Measurements from ENCODE around the gene ABI2.

- PRO-cap: bidirectional peak, plus-strand start at chr2:203328394, minus-strand start at chr2:203328189
- RAMPAGE, long total RNA: start-site peak on the plus strand at chr2:203328388-203328420, 156 and 23 reads in 2 replicates
Observed at GRCh38 chr2:203327469-203328713, at the start of gene ABI2. Gene ABI2 (plus strand): TSS chr2:203328394.

DNA sequence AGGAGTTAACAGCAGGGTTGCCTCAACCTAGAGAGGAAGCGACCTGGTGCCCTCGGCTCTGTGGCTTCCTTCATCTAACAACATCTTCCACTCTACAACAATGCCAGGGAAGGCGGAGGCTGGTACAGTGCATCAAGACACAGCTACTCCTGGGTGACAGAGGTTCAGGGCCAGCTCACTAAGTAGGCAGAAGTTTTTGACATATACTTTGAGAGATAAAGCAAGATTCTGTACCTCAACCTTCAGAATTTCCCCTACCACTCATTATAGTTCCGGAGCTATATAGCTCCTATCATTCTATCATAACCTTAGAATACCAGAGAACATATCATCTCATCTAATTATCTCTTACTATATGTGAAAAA, 2.3 kb downstream of the CTLA4 start:
- PRO-cap: no peak
- RAMPAGE, long total RNA: no peak

GRCh38 chr2:204321924-204322222, 223.4 kb upstream of the PARD3B start:
- PRO-cap: no peak
- RAMPAGE, long total RNA: no peak

GRCh38 chr2:205684842-205685253, 2.5 kb downstream of the NRP2 start:
- PRO-cap: no peak
- RAMPAGE, long total RNA: no peak

DNA sequence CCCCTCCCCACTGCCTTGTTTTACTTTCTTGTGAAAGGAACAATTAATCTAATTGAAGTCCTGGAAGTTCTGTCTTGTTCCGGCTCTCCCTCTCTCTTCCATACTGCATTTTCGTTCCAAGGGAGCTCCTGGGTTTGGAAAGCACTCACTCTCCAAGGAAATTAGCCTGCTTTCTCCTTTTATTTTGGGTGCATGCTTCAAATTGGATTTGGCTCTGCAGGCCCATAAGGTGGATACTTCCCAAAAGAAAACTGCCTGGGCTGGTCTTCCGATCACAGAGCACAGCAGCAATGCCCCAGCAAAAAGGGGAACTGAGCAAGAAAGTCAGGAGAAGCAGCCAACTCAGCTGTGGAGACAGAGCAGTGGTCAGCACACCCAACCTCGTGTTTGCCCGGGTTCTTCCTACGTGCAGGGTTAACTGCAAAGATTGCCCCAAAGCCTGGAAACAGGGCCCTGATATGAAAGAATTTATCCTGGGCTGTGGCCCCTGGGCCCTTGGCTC, 17.8 kb downstream of the NRP2 start:
- PRO-cap: no peak
- RAMPAGE, long total RNA: no peak

- PRO-cap: bidirectional peak, plus-strand start at chr2:205706998, minus-strand start at chr2:205706854
- RAMPAGE, long total RNA: no peak
Observed at GRCh38 chr2:205706640-205707579, 24.6 kb downstream of the NRP2 start.

- PRO-cap: no peak
- RAMPAGE, long total RNA: no peak
Observed at GRCh38 chr2:205714649-205715062, 32.4 kb downstream of the NRP2 start.

- PRO-cap: no peak
- RAMPAGE, long total RNA: no peak
Observed at GRCh38 chr2:205769836-205770360, 87.6 kb downstream of the NRP2 start.

DNA sequence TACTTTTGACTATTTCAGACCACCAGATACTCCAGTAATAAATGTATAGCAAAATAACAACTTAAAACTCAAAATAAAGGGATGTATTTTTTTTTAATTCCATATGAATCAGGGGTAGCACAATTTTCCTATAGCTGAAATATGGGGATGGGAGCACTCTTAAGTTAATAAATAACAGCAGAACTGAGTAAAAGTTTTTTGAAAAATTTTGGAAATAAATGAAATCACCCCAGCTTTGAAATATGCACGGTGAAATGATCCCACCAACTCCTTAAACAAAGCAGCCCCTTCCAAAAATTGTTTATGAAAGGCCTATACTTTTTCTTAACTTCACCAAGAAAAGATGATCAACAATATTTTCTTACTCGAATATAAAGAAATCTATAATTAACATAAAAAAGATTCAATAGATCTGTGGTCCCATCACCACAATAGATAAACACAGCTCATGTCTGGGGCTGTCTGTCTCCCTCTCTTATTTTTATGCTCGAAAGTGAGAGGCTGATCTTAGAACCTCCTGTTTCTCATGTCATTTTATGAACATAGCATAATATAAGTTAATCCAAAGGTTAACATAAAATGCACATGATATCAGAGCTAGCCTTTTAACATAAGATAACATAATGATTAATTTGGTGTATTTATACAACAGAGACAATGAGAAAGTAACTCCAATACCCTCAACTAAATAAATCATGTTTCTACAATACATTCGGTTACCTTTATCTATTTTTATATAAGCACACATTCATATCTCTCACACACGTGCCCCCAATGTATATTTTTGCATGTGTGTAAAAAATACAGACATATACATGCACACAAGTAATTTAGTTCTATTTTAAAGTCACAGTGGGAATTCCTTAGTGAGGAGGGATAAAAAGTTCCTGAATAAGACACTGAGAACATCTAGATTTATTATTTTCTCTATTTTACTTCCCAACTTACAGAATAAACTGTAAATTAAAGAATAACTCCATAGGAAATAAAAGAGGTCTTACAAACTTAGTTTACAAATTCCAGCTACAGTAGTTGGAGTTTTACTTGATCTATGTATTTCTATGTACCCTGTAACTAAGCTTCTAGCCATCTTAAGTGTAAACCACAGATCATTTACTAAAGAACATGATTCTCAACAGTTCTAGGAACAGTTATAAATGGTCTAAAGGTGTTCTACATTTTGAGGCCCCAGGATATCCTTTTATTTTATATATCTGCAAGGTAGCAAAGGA, 88.4 kb downstream of the INO80D start:
- PRO-cap: no peak
- RAMPAGE, long total RNA: no peak

DNA sequence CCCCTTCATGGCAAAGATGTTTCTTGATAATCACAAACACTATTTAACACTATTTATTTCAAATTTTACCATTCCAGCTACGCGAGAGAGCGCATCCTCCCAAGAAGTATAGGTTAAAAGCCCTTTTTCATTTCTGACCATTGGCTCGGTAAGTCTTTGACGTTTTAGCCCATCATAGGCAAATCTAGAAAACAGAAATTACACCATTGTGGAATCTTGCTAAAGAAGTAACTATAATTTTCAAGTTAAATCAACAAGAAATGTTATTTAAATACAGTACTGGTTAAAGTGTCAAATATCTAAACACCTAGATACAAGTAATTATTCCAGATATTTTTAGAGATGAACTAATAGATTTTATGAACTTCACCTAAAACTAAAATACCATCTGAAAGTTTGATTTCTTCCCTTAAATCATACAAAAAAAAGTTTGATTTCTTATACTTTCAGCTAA, 15.3 kb downstream of the NDUFS1 start:
- PRO-cap: no peak
- RAMPAGE, long total RNA: no peak

DNA sequence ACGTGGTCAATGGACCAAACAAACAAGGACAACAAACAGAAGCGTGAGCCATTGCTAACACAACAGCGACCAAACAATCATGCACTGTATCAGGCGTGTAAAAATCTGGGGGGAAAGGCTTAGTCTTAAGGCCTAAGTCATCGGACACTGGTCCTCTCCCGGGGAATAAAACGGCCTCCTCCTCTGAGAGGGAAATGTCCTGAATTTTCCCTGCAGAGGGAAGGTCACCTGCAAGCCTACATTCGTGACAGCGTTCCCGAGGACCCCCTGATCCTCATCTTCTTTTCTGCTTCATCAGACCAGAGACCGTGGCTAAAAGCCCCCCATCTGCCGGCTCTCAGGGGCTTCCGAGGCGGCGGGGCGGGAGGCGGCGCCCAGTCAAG, 397 bp downstream of the NDUFS1 start:
- PRO-cap: no peak
- RAMPAGE, long total RNA: no peak

DNA sequence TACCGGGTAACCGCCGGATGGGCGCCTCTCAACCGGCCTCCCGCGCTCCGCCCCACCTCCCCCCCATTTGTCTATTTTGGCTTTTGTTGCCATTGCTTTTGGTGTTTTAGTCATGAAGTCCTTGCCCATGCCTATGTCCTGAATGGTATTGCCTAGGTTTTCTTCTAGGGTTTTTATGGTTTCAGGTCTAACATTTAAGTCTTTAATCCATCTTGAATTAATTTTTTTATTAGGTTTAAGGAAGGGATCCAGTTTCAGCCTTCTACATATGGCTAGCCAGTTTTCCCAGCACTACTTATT, 32.4 kb upstream of the ADAM23 start:
- PRO-cap: no peak
- RAMPAGE, long total RNA: no peak

DNA sequence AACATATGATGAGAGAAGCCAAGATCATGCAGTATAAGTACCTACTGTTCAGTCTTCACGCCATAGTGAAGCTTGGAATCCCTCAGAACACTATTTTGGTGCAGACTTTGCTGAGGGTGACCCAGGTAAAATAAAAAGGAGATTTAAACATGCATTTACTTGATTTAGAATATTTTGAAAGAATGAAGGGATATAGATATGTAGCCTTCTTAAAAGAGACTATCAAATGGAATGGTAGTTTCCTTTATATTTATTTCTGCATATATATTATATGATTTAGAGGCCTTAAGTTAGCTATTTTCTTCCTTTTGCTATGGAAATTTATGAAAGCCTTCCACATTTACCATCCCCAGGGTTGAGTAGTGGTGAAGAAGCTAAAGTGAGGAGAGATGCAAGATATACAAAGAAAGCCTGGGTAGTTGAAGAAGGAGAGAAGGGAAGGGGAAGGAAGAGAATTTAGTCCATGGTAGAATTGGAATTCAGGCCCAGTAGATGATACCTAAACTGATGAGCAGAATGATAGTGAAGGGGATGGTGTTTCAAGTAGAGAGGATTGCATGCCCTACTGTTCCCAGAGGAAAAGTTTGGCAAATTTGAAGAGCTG, 2.0 kb downstream of the FASTKD2 start:
- PRO-cap: no peak
- RAMPAGE, long total RNA: no peak

- PRO-cap: no peak
- RAMPAGE, long total RNA: no peak
Observed at GRCh38 chr2:207226874-207228064, 61.5 kb upstream of the KLF7 start.

- PRO-cap: no peak
- RAMPAGE, long total RNA: no peak
Observed at GRCh38 chr2:207229017-207229535, 63.3 kb upstream of the KLF7 start.

DNA sequence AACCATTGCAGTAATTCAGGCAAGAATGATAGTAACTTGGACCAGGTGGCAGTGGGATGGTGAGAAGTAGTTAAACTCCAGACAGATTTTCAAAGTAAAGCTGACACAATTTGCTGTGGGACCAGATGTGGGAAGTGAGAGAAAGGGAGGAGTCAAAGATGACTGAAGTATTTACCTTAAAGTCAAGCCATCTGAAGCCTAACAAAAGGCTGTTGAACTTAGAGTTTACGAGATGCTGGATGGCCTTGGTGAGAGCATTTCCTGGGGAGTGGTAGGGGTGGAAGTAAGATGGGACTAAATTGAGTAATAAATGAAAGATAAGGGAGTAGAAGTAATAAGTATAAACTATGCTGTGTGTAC, 163.3 kb upstream of the KLF7 start:
- PRO-cap: no peak
- RAMPAGE, long total RNA: no peak

- PRO-cap: no peak
- RAMPAGE, long total RNA: no peak
Observed at GRCh38 chr2:207525346-207525783, 4.4 kb upstream of the CREB1 start.

- PRO-cap: no peak
- RAMPAGE, long total RNA: no peak
Observed at GRCh38 chr2:207704245-207704599, 7.2 kb upstream of the CCNYL1 start.

DNA sequence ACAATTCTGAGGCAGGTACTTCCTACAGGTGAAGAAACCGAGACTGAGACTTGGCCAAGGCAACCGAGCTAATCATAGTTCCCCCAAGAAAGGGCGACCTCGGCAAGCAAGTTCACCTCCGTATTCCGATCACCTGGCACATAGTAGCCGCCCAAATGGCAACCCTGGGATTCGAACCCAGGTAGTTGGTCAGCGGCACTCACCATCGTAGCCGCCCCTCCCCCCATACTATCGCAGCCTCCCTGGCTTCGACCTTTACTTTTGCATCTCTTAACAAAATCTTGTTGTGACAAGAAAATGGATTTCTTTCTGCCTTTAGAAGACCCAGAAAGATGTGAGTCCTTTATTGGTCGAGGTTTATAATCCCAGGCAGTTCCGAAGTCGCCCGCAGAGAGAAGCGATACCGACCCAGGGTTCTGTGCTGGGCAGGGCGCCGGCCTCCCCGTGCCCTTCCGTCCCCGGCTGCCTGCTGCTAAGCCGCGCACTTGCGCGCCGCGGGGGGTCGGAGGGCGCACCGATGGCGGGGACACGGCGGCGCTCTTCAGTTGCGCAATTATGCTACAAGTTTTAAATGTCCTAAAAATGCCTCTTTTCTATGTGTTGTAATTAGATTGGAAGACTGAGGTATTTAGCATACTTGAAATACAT, 1.2 kb upstream of the FZD5 start:
- PRO-cap: no peak
- RAMPAGE, long total RNA: no peak

DNA sequence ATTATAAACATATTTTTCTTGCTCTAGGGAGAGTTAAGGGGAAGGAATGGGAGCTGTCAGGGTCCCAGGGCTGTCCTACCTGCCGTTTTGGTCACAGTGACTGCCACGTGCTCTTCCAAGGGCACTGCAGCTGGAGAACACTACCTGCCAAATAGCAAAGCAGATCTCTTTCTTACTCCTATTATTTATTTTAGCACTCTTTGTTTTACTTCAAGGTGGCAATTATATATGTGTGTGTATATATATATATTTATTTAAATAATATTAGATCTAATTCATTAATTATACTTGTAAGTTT, 57.1 kb upstream of the FZD5 start:
- PRO-cap: no peak
- RAMPAGE, long total RNA: no peak

Measured in Karpas-422 (cell line).